M059J (cell line): ENCODE results near the gene TUBA4A.

DNA sequence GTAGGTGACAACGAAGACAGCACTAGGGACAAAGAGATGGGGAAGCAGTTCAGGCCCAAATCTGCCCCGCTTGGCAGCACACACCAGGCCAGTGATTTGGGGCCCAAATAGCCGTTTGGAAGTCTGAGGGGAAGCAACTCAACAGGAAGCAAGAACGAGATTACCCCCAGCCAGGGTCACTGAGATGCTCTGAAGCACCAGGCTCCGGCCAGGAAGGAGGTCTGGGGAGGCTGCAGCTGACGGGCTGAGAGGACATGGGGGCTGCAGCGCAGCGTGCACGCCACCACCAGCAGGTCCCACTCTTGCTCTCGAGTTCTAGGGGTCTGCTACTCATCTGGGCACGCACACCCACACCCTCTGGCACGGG, 8.2 kb downstream of the PNKD start:
- RAMPAGE, long total RNA = no peak

DNA sequence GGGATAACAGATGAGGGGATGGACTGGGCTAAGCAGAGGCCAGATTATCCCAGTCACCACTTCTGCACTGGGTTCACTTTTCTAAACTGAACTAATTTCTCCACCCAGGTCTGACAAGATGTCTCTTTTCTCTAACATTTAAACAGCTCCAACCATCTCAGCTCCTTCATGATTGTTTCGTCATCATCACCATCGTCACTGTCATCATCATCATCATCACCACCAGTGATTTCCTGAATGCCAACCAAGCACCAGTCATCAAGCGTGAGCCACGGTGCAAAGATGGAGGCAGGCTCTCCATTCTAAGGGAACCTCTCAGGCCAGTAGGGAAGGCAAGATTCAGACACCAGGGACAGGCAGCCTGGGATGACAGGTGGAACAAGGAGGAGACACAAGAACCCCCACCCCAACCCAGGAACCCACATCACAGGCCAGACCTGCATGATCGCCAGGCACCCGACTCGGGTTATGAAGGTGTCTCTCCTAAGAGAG, 25.6 kb upstream of the TMBIM1 start:
- RAMPAGE, long total RNA = no peak

GRCh38 chr2:218323668-218324595, 31.6 kb upstream of the TMBIM1 start:
- RAMPAGE, long total RNA = no peak

- RAMPAGE, long total RNA = no peak
These were observed 3.0 kb downstream of the SLC11A1 start for GRCh38 chr2:218385017-218385509.

DNA sequence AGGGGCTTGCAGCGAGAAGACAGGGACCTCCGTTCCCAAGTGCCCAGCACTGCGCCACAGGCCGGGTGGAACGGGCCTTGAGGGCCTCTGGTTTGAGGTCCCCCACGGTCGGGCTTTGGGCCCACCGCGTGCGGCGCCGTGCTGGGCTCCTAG, 932 bp upstream of the CTDSP1 start:
- RAMPAGE, long total RNA = no peak

- RAMPAGE, long total RNA = no peak
These were observed 636 bp downstream of the CTDSP1 start for GRCh38 chr2:218400181-218400827.

- RAMPAGE, long total RNA = no peak
These were observed 6.7 kb downstream of the VIL1 start for GRCh38 chr2:218425606-218426043.

- RAMPAGE, long total RNA = no peak
These were observed 57.7 kb downstream of the VIL1 start for GRCh38 chr2:218476458-218477134.

GRCh38 chr2:218831492-218832118, 28.0 kb upstream of the WNT6 start:
- RAMPAGE, long total RNA = no peak

GRCh38 chr2:218883248-218883808, 2.7 kb downstream of the WNT10A start:
- RAMPAGE, long total RNA = no peak

GRCh38 chr2:218983677-218983928, 1.4 kb downstream of the FEV start:
- RAMPAGE, long total RNA = no peak

DNA sequence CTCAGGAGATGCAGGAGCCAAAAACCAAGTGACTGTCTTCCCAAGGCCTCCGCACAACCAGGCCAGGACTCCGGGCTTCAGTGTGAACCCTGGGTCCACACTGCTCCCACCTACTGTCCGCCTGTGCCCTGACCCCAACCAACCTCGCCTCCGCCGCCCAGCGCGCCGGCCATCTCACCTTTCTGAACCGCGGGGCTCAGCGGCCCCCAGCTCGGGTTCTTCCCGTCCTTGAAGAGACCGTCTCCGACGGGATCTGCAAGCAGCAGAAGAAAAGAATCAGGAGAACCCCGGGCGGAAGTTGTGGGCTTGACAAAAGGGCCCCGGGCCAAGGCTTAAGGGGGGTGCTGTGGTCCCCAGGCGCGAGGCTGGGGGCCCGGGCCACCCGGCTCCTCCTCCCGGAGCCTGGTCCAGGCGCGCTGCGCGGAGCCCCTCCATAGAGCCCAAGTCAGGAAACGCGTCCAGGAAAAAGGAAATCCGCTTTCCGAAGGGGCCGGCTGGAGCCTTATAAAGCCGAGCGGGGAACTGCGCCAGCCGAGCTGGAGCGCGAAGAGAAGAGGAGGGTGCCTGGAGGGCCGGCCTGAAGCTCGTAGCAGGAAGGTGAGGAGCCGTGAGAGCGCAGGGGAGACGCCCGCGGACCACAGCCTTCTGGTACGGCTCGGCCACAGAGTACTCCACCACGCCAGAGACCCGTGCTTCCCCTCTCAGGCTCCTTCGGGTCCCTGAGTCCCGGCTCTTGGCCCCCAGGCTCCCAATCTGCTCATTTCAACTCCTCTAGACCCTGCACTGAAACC, 736 bp downstream of the FEV start:
- RAMPAGE, long total RNA = no peak

GRCh38 chr2:219058574-219059483, 1.9 kb downstream of the IHH start:
- RAMPAGE, long total RNA = no peak

DNA sequence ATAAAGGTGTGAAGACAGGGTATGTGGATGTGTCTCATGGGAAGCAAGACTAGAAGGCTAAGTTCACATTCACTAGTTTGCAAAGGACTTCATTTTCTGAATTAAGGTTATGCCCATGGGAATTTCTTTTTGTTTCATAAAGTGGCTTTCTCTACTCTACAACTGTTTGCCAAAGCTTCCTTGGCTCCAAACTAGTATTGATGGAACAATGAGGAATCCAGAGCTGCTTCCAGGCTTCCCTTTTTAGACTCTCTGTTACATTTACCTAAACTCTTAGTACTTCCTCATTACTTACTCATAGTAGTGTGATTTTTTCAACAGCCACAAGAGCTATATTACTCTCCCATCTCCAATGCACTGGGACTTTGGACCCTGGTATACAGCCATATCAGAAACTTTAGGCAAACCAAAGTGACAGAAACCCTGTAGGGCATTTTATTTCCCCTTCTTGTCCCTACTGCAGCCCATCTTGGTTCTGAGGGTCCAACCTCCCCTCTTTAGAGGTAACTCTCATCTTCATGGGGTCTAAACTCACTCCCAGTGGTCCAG, 21.2 kb upstream of the IHH start:
- RAMPAGE, long total RNA = no peak

DNA sequence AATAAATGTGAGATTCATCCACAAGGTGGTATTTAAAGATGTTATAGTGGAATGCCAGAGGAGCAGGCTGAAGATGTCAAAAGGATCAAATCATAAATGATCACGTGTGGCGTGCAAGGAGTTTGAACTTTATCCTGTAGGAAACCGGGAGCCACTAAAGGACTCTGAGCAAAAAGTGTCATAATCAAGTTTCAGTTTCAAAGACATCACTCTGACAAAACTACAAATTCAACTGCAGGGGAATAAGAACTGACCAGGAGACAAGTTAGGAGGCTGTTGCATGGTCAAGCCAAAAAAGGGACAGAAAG, 19.9 kb downstream of the NHEJ1 start:
- RAMPAGE, long total RNA = no peak

GRCh38 chr2:219174667-219175157, 2.0 kb downstream of the CNPPD1 start:
- RAMPAGE, long total RNA = no peak

DNA sequence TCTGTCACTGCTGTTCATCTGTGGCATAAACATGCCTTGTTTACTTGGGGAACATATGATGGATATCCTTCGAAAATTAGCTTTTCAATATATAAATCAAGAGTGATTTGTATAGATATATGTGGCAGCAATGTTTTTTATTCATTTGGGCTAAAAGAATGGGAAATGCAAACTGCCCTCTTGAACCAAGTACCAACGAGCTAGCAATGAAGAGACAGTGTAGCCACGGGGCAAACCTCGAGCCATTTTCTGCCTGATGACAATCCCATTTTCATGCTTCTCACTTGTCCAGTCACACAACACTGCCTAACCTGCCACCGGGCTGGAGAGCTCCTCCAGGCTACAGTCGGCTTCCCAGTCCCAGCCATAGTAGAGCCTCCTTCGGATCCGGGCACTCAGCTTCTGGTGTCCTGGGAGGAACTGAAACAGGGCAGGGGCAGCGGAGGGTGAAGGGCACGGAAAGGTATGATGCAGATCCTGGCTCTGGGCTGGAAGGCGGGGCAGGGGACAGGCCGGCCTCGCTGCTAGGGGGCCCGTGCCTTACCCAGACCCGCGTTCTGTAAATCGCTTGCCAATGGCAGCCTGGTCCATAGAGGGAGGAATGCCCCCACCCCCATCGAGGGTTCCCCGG, 698 bp downstream of the CNPPD1 start:
- RAMPAGE, long total RNA = no peak

- RAMPAGE, long total RNA = no peak
These were observed 3.3 kb downstream of the STK16 start for GRCh38 chr2:219248482-219249063.

DNA sequence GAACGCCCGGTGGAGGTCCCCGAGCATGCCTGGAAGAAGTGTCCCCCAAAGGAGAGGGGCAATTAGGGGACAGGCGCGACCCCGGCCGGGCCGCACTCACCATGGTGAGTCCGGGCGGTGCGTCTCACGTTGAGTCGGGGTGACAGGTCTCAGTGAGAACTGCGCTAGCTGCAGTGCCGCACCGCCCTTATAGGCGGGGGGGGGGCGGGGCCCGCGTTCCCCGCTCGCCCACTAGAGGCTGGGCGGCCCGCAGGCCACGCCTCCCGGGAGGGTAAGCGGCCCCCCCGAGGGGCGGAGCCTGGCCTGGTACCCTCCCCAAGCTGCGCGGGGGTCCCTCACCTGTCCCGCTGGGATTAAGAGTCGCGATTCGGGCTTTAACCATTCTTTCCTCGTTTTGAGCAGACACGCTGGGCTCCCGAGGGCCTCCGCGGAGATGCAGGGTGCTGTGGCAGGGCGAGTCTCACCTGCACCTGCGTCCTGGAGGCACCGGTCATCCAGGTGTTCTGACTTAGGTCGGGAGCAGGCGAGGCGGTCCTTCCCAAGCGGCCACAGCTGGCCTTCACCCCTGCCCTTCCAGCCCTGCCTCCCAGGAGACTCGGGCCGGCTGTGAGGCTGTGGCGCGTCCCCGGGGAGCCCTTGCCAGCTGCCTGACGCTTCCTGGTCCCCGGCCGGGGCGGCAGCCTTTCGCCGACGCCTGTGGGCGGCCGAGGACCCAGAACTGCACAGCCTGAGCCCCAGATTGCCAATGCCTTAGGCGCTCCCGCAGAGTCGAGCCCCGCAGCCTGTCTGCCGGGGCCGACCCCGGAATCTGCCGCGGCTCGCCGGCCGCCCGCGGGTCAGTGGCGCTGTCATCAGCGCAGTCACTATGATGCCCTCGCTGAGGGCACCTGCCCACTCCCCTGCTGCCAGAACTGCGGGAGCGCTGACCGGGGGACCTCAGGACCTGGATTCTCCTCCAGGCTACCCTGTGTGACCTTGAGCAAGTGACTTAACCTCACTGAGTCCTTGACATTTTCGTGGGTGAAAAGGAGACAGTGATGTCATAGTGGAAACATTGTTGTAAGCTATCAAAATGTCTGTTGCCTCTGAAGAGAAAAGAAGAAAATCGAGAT, at the start of gene TUBA4A:
Gene TUBA4A, minus strand, starts transcription at position 163 of the 1,112 bp plus-strand sequence.
- RAMPAGE, long total RNA = start-site peak on the minus strand centred at position 151 of the sequence, 31 bp wide, 34 and 20 reads in 2 replicates

DNA sequence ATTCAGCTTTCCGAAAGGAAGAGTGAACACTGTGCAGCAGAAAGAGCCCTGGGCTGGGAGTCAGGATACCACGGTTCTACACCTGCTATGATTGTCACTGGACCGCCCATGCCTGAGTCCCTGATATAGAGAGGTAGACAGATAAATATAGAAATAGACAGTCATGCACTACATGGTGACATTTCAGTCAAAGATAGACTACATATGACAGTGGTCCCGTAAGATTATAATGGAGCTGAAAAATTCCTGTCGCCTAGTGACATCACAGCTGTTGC, 9.3 kb downstream of the DNPEP start:
- RAMPAGE, long total RNA = no peak